AG10803 (cell line): ENCODE measurements around the gene RLN1.

- RRBS, result no CpG with 5 or more reads among the region's 9 CpGs
Measured at GRCh38 chr9:3088172-3088644, 244.3 kb upstream of the PUM3 start.

- RRBS, result no CpG with 5 or more reads among the region's 3 CpGs
Measured at GRCh38 chr9:3459788-3460399, 65.9 kb downstream of the RFX3 start.

DNA sequence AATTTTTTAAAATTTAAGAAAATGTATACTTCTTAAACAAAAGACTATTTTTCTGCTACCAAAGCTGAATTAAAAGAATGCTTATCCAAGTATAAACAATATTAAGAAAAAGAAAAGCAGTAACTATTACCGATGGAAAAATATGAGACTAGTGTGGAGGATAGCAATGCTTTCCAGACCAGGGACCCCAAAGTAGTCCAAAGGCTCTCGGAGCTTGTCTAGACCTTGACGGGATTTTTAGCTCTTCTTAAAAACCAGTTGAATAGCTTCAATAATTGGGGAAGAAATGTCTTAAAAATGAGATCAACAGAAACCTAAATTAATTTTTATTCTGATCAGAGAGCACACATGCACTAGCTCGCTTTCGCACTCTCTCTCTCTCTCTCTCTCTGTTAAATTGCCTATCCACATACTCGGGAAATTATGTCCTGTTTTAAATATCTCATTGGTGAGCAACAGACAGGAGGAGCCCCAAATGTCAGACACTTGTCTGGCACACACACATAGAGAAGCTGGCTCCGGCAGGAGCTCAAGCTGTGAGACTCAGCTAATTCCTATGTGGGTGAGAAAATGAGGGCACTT lies 9.4 kb downstream of the RFX3 start:
- RRBS, result no CpG with 5 or more reads among the region's 7 CpGs

DNA sequence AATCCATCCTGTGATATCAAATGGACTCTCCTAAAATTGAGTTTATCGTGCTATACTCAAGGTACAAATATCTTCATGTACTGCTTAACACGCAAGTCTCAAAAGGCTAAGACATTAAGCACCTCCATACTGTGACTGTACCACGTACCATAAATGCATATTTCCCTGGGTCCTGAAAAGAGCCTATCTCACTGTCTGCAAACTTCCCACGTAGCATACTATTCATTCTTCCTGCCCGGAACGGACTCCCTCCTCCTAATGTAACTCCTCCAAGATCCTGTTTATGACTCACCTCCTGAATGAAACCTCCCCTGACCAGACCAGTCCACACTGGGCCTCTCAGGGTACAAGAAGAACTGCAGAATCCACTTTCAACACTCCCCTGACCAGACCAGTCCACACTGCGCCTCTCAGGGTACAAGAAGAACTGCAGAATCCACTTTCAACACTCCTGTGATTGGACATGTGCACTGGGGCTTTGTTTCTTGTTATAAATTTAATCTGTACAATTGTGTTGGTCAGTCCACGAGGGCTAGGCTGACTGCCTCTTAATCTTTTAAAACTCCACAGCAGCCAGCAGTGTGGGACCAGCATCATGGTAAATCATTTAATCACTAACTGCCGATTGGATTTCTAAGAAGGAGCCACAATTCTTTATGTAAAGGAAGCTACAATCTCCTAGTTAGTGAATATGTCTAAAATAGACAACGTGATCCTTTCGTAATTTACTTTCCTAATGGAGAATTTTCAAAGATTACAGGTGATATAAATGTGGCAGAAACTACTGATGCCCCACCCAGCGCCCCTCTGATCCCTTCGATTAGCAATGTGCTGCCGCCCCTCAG lies 381.1 kb upstream of the RFX3 start:
- RRBS, result no CpG with 5 or more reads among the region's 14 CpGs

DNA sequence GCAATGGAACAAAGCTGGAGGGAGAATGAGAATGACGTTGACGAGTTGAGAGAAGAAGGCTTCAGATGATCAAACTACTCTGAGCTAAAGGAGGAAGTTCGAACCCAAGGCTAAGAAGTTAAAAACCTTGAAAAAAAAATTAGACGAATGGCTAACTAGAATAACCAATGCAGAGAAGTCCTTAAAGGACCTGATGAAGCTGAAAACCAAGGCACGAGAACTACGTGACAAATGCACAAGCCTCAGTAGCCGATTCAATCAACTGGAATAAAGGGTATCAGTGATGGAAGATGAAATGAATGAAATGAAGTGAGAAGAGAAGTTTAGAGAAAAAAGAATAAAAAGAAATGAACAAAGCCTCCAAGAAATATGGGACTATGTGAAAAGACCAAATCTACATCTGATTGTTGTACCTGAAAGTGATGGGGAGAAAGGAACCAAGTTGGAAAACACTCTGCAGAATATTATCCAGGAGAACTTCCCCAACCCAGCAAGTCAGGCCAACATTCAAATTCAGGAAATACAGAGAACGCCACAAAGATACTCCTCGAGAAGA lies 42.0 kb downstream of the SLC1A1 start:
- RRBS, result no CpG with 5 or more reads among the region's 9 CpGs

GRCh38 chr9:4550605-4551472 lies 60.6 kb downstream of the SLC1A1 start:
- RRBS, result no CpG with 5 or more reads among the region's 4 CpGs

DNA sequence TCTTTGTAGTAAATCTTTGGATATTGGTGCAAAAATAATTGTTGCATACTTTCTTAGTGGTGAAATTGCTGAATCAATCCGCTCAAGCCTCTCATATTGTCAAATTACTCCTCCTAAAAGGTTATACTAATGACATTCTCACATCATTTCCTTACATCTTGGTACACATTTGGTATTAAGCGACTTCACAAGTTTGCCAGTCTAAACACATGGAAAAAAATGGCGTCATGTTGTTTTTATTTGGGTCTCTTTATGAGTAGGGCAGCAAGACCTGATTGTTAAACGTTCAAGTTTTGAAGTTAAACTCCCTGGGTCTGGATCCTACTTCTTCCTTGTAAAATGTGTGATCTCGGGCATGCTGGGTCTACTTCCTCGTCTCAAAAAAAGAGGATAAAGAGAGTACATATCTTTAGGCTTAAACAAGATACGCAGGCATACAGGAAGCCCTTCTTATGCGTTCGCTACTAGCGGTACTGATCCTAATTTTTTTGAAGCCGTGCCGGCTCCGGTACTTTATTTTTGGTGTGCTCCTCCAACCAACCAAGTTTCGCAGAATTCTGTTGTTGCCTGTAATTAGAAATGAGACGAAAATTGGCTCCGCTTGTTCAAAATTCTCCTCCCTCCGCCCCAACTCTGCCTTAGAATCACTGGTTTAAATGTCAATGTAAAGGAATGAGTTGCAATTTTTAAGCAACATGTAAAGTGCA lies 617 bp upstream of the CDC37L1 start:
- RRBS, result no CpG with 5 or more reads among the region's 17 CpGs

GRCh38 chr9:4718067-4718771 lies 22.8 kb downstream of the AK3 start:
- RRBS, result no CpG with 5 or more reads among the region's 6 CpGs

GRCh38 chr9:4798209-4798733 lies 5.5 kb downstream of the RCL1 start:
- RRBS, result no CpG with 5 or more reads among the region's 1 CpG

DNA sequence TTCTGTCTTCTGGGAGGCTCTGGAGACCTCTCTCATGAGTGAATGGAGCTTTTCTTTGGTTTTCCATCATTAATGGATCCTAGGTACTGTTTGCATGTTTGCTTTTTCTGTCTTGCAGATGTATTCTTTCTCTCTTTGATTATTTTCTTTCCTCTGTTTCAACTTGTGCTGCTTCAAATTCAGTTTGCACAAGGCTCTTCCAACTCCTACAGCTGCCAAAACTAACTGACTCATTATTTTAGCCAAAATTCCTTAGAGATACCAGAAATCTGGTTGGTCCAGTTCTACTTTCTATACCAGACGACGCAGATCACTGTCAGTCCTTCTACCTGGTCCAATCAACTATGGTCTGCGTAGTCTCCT lies 52.0 kb upstream of the JAK2 start:
- RRBS, result no CpG with 5 or more reads among the region's 3 CpGs

DNA sequence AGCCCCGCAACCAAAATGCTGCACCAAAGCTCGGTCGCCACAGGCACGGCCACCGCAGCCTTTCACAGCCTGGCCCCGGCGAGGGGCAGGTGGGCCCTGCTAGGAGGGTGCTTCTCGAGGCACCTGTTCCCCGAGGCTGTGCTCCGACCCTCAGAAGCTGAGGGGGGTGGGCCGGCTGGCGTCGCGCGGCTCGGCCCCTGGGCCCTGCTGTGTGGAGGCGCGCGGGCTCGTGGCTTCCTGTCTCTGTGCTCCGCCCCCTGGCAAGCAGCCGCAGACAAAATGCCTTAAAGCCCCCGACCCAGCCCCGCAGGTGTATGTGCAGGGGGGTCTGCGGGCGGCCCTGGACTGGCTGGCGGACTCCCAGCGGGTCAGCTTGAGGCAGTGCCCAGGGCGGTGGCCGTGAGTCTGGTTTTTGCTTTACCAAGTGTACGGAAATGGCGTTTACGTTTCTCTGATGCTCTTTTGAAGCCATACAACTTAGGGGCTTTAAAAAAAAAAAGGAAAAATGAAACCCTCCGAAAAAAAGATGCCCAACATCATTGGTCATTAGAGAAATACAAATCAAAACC lies 57.8 kb downstream of the JAK2 start:
- RRBS, result 58% methylated on average over 4 of the region's 34 CpGs

- RRBS, result no CpG with 5 or more reads among the region's 4 CpGs
Measured at GRCh38 chr9:5133882-5134156, 51.6 kb downstream of the INSL6 start.

DNA sequence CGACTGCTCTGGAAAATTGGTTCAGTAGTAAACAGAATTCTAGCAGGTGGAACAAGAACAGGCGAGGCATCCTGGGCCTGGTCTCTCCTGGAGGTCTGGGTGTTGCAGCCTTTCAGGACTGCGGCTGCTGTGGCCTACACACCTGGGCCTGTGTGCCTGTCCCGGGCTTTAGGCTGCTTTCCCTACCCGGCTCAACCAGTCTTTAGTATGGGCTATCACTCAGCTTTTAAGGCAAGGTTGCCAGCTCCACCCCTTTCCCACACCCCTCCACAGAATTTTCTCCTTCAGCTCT lies at the start of gene RLN1:
Gene RLN1, minus strand, starts transcription at position 200 of the 292 bp plus-strand sequence.
- RRBS, result no CpG with 5 or more reads among the region's 5 CpGs

- RRBS, result no CpG with 5 or more reads among the region's 7 CpGs
Measured at GRCh38 chr9:5499683-5500499, 10.4 kb upstream of the PDCD1LG2 start.

- RRBS, result no CpG with 5 or more reads among the region's 6 CpGs
Measured at GRCh38 chr9:5608586-5609416, 20.1 kb upstream of the RIC1 start.

- RRBS, result no CpG with 5 or more reads among the region's 8 CpGs
Measured at GRCh38 chr9:5621167-5621704, 7.7 kb upstream of the RIC1 start.

DNA sequence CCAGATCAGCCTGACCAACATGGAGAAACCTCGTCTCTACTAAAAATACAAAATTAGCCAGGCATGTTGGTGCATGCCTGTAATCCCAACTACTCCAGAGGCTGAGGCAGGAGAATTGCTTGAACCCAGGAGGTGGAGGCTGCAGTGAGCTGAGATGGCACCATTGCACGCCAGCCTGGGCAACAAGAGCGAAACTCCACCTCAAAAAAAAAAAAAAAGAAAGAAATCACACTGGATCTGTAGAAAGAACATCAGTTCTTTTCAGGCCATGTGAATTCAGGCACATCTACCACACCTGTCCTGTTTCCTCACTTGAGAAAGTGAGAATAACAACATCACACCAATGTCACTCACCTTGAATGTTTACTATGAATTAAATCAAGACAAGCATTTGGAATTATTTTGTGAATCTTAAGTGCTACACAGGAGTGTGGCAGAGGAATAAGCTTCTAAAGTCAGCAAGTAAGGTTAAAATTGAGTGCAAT lies 2.2 kb upstream of the RIC1 start:
- RRBS, result no CpG with 5 or more reads among the region's 3 CpGs

DNA sequence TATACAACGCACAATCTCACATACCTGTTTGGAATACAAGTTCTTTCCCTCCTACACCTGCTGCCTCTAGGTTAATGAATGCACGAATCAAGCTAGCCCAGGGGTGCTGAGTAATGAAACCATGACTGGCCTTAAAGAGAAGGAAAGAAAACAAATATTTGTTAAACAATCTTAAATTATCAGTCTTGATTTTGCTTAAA lies 9.1 kb downstream of the ERMP1 start:
- RRBS, result no CpG with 5 or more reads among the region's 2 CpGs

DNA sequence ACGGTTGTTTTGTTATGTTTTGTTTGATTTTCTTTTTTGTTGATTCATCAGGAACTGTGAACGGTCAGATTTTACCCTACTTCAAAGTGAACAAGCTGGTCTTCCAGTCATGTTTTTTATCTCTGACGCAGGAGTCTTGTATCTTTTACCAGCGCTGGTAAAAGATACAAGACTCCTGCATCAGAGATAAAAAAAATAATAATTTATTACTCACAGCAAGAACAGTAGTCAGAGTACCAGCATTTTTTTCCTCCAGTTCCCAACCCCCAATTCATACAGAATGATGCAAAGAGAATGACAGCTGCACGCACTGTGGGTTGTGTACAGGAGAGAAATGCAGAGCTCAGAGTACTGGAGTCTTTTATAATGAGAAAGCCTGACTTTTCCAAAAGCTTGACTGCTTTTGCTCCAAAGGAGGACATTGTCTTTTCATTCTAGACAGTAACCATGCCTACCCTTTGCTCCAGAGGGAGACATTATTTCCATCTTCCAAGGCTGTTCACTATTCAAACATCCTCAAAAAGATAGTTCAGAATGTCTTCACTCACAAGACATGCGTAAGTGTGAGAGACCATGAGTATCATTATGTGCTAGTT lies 14.2 kb upstream of the RANBP6 start:
- RRBS, result no CpG with 5 or more reads among the region's 6 CpGs

DNA sequence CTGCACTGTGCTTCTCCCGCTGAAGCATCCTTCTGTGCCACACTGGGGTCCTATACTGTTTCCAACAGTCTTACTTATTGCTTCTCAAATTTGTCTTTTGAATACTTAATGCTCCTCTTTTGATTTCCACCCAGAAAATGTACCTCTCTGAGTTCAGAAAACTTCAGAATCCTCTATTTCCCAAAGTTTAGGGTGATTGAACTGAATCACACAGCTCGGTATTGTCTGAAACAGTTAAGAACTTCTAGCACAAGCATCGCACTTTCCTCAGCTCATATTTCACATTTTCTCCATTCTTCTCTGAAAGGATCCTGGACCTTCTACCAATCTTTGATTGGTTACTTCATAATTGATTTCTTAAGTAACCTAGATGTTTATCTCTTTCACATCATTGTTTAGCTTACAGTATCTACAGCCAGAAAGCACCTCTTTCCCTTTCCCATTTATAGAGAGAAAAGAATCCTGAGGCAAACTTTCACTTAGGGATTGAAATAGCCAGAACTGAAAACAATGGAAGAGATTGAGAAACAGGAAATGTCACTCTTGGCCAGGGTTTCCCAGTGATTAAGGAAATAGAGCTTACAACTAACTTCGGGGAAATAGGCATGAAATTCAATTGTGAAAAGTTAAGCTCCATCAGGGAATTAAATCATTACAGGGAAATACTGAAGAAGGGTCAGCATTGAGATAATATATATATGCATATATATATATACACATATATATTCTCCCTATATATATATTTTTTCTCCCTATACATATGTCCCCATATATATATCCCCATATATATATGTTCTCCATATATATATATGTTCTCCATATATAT lies 2.5 kb downstream of the IL33 start:
- RRBS, result no CpG with 5 or more reads among the region's 4 CpGs